Fibroblast of villous mesenchyme (primary cell): ENCODE measurements around a stretch of chr6.

- CAGE, long polyA plus RNA, result no peak
These were observed 40.7 kb downstream of the QKI start for GRCh38 chr6:163455227-163455632.

- CAGE, long polyA plus RNA, result no peak
These were observed 43.0 kb downstream of the QKI start for GRCh38 chr6:163457224-163458248.

GRCh38 chr6:163471252-163471758 lies 56.8 kb downstream of the QKI start:
- CAGE, long polyA plus RNA, result no peak

GRCh38 chr6:163533516-163533862 lies 119.0 kb downstream of the QKI start:
- CAGE, long polyA plus RNA, result no peak

DNA sequence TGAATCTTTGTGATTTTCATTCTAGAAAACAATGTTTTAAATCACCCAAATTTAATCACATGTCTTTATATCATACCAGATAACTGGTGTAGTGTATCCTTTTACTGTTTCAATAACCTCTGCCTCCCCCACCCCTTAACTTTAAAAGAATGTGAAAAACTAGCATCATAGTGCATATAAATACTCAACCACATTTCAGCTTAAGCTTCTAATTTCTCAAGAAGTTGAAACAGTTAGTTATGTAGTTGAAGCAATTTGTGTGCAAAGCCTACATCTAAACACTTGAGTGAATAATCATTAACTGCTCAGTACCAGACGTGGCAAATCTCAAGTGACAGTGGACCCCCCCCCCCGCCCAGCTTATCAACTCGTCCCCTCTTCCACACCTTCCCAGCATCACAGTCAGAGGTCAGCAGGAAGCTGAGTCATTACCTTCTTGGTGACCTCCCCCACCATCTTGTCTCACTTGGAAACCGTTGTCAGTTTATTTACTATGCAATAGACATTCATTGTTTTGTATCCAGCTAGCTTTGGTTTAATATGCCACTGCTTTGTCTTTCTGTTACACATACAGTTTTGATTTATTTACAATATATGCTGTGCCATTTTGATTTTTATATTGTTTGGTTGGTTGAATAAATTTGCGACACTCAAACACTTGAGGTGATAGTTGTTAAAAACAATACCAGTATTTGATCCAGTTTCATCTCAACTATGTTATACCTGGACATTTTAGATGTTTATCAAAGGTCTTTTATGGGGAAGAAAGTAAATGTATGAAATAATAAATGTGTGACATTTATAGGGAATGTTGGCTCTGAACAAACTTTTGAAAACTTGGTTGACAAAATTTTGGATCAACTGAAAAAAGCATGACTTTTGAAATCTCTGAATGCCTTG lies 158.1 kb downstream of the QKI start:
- CAGE, long polyA plus RNA, result no peak

DNA sequence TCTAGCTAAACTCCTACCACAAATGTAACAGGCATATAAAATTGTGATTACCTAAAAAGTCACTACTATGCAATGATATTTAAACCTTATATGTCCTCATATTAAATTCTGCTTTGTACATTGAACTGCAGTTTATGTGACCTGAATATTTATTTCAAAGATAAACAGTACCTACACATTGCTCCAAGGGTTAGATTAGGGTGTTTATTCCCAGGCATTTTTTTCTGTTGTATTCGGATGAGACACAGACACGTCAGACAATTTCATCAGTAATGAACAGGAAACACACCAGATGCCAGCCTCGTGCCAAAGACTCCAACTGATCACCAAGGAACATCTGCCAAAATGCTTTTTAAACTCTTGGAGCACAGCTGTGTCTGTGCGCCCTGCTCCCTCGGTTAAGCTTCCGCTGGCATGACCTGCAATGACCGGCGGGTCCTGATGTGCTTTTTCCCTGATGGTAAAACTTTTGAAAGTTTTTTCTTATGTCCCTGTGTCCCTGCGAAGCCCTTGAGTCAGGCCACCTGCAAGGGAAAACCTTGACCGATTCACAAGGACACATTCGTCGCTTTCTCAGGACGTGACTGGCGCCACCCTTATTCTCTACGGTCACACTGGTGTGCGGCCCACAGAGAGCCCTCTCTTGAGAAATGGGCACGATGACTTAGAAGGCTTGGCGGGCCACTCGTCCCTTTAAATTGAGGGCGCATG lies 173.8 kb downstream of the QKI start:
- CAGE, long polyA plus RNA, result no peak

- CAGE, long polyA plus RNA, result no peak
These were observed 287.2 kb downstream of the QKI start for GRCh38 chr6:163701791-163702132.

DNA sequence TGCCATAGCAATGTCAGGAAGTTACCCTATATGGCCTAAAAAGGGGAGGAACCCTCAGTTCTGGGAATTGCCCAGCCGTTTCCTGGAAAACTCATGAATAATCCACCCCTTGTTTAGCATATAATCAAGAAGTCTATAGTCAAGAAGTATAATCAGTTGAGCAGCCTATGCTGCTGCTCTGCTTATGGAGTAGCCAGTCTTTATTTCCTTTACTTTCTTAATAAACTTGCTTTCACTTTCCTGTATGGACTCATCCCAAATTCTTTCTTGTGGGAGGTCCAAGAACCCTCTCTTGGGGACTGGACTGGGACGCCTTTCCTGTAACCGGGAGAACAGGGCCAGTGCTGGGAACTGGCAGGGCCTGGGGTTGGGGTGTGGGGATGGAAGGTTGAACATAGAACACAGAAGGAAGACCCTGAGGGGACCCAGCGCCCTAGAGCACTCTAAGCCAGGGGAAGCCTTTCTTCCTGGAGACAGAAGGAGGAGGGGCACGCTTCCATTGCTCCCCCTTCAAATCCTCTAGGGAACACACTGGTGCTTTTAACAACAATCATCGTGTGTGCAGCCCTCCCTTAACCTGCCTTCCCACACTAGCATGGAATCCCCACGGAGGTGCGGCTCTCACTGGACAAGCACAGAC lies 526.8 kb downstream of the QKI start:
- CAGE, long polyA plus RNA, result no peak

DNA sequence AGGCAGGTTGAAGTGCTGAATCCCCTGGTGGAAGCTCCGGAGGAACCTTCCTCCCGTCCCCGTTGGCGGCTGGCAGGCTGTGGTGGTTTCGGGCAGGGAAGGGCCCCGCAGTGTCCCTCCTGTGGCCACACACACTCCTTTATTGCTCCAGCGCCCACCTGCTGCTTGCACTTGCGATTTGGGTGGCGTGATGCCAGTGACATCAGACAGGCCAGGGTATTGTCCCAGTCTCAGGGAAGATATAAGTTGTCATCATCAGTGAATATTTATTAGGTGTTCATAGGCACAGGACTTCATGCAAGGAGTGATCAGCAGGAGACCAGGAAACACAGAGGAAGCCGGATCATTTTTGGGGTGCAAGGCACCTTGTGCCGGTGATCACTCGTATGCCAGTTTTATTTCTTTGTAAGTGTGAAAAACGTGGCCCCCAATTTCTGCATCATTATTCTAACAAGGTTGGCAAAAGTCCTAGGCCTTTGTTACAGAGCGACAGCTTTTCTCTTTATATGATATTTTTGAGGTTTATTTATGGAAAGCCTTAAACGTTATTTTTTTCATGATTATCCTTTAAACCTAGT lies 530.5 kb downstream of the QKI start:
- CAGE, long polyA plus RNA, result no peak

DNA sequence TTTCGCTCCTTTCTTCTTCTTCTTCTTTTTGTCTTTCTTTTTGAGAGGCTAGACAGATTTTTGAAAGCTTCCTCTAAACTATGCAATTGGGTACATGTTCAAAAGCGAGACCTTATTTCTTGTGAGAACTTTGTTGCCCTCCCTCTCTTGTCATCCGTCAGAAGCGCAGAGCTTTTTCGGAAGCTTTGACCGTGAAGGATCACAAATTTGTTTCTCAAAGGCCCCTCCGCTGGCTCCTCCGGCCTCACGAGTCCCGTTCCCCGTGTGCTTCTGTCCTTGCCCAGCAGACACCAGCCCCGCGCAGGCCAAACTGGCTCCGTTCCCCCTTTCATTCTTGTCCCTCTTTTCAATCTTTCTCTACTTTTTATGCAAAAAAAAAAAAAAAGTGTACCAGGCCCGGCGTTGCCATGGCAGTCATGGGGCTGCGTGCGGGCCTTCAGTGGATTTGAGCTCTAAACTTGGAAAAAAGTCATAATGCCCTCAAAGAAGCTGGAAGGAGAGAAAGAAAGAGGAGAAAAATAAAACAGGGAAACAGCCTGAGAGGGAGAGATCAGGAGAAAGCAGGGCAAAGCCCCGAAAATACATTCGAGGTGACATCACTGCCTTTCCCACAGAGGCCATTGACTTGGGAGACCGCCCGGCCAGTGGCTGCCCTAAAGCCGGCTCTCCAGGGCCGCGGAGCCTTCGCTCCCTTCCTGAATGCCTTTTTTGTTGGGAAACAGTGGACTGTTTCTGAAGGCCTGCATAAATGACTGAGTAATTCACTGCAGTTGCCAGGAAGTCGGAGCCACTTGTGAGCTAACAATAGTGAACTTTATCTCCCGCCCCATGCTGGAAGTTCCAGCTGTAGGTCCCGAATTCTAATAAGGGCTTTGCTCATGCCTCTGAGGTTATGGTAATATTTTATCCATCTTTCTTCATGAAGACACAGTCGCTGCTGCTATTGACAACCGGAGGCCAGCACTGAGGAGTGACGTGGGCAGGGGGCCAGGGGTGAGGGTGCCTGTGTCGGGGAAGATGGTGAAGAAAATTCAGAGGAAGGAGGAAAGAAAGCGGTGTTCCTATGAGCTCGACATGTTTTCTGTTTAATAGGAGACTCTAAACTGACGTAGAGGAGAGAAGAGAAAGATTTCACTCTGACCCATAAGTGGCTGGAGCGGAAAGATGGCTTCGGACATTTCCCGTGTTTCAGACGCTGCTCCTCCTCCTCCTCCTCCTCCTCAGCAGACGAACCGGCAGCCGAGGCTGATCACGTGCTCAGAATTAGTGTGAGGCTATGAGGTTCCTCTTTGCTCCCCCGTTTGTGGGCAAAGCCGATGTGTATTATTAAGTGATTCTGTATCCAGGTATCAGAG lies 670.9 kb downstream of the QKI start:
- CAGE, long polyA plus RNA, result no peak

GRCh38 chr6:164929617-164930152 lies 379.7 kb downstream of the C6orf118 start:
- CAGE, long polyA plus RNA, result no peak

GRCh38 chr6:166006546-166007741 lies 160.7 kb downstream of the TBXT start:
- CAGE, long polyA plus RNA, result no peak

DNA sequence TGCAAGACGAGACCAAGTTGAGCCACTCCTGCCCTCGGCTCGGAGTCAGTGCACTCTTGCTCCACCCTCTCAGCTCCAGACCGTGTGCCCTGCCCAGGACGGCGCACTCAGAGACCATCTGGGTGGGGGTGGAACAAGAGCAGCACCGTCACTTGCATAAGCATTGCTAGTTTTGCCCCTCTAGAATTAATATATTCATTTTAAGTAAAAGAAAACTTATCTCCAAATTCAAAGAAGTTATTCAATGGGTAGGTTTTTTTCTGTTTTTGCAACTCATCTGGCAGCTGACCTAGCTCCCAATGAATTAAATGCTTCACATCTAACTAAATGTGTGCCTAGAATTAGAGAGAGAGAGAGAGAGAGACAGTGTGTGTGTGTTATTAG lies 2.4 kb downstream of the PRR18 start:
- CAGE, long polyA plus RNA, result no peak

DNA sequence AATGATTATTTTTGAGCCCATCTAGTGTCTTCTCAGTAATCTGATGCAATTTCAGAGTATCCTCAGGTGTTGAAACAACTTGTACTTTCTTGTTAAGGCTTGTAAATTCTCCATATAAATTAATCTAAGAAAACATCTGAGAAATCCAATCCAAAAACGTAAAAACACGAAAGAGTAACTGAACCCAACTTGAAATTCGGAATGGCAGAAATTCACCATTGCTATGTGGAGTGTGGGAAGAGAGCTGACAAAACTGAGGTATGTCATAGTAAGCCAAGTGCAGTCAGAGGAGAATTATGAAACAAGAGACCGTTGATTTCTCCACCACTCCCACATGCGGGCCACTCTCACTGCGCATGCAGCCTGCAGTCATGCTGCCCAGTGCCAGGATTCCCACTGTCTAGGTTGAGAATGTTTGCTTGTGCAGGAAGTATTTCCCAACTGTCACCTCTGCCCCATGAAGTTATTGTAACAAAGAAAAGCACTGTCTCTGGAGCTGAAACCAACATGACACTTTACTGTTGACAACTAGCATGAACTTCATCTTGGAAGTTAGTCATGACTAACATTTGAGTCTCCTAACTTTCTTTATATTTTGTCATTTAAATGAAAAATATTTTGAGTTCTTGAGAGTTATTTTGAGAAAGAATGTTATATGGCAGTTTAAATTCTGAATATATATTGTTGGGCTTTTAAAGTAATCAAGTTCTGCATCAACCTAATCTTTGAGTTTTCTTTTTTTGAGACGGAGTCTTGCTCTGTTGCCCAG lies 18.7 kb upstream of the SFT2D1 start:
- CAGE, long polyA plus RNA, result no peak

- CAGE, long polyA plus RNA, result no peak
These were observed 11.3 kb upstream of the MPC1 start for GRCh38 chr6:166393971-166394467.

DNA sequence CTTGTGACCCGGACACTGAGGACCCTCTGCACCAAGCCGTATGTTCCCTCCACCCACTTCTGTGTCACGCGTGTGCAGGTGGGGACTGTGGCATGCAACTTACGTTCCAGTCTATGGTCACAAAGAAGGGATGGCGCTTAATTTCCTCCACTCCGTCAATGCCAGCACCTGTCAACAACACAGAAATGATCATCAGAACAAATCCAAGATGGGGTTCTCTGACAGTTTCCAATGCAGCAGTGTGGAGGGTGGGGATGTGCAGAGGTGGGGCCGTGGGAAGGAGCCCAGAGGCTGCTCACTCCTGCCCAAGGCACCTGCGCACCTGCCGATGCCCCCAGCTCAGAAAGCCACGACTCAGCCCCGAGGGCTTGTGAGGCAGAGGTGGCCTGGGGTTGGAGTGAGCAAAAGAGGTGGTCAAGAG lies 87.0 kb upstream of the MPC1 start:
- CAGE, long polyA plus RNA, result no peak

DNA sequence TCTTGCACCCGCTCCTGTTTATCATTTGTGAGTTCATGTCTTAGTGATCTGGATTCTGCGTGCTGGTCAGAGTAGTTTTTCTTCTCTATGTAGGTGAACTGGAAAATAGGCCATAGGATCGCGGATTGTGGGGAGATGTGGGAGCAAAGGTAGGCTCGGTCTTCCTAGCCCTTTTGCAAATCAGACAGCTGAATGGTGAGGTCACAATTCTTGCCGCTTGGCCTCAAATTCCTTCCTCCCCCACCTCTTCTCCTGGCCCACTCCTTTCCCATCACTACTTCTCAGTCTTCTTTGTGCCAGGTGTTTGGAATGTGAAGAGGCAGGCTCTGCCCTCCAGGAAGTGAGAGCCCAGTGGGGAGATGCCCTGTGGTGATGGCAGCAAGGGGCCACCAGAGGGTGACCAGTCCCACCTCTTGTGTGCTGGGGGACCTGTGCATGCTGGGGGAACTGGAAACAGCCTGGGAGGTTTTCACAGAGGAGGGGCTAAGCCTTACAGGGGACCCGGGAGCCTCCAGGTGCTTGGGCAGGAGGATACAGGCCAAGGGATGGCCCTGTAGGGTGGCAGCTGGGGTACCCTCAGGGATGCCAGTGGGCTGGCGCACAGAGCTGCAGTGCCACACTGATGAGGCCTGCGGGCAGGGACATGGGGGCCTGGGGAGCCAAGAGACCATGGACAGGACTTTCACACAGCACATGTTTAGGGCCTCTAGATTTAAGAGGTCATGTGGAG lies 72.4 kb downstream of the RAMACL start:
- CAGE, long polyA plus RNA, result no peak

DNA sequence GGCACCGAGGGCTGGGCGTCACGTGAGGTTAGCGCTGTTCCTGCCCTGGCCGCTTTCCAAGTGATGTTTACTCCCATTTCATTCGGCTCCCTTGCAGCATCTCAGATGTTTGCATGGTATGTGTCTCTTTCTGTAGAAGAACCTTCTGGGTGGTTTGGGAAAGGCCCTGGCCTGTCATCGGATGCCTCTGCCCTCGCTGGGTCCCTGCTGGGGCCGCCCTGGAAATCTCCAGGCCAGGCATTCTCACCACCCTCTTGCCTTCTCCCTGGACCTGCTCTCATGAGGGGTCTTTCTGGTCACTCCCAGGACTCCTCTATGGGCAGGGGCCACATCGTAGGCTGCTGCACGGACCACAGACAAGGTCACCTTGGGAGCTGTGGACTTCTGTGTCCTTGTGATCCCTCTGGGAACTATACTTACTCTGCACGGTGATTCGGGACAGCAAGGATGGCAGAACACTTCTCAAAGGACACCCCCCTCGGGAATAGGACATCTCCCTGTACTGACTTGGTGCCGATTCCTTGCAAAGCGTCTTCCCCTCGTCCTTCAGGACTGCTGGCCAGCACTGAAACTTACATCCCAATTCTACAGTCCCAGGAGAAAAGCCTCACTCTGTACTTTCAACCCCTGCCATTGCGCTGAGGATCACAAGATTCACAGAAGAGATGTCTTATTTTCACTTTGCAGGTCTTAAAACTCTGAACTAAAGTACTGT lies 17.0 kb downstream of the RAMACL start:
- CAGE, long polyA plus RNA, result no peak

DNA sequence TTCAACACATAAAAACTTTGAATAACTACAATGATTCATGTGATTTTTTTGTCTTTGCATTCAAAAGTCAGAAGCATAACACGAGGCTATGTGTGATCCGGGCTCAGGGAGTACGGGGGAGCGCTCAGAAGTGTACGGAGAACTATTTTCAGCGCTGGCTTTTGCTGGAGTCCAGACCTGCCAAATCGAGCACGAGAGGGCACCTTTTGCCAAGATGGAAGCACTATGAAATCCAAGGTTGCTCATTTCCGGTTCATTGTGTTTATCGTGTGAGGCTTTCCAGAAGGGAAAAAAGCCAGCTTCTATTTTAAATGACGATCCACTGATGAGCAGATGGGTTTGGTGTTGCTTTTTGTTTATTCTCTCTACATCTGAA lies 11.3 kb downstream of the RAMACL start:
- CAGE, long polyA plus RNA, result no peak

- CAGE, long polyA plus RNA, result no peak
These were observed 4.7 kb upstream of the RAMACL start for GRCh38 chr6:166590986-166591736.